LHCN-M2 (cell line): ENCODE data around the genes CKLF and CIAO2B.

DNA sequence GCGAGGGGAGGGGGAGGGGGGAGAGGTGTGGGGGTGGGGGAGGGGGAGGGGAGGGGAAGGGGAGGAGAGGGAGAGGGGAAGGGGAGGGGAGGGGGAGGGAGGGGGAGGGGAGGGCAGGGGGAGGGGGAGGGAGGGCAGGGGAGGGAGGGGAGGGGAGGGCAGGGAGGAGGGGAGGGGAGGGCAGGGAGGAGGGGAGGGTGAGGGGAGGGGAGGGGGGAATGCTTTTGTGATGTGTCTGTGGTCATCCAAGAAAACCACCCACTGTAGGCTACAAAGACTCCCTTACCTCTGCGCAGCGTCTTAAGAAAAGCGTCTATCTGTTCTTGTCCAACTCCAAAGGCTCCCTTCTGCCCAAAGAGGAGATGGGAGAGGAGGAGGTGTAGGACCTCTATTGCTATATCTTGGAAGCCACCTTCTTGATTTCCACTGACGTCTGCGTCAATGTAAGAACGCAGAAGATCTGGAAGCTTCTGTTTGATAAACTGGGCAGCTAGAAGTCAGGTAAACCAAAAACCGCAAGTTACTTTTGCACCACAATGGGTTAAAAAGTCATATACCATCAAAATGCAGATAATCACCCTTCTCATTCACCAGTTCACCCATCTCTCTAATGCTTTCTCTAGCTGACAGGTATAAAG, 43.2 kb downstream of the CNOT1 start:
- RAMPAGE, long total RNA = no peak

DNA sequence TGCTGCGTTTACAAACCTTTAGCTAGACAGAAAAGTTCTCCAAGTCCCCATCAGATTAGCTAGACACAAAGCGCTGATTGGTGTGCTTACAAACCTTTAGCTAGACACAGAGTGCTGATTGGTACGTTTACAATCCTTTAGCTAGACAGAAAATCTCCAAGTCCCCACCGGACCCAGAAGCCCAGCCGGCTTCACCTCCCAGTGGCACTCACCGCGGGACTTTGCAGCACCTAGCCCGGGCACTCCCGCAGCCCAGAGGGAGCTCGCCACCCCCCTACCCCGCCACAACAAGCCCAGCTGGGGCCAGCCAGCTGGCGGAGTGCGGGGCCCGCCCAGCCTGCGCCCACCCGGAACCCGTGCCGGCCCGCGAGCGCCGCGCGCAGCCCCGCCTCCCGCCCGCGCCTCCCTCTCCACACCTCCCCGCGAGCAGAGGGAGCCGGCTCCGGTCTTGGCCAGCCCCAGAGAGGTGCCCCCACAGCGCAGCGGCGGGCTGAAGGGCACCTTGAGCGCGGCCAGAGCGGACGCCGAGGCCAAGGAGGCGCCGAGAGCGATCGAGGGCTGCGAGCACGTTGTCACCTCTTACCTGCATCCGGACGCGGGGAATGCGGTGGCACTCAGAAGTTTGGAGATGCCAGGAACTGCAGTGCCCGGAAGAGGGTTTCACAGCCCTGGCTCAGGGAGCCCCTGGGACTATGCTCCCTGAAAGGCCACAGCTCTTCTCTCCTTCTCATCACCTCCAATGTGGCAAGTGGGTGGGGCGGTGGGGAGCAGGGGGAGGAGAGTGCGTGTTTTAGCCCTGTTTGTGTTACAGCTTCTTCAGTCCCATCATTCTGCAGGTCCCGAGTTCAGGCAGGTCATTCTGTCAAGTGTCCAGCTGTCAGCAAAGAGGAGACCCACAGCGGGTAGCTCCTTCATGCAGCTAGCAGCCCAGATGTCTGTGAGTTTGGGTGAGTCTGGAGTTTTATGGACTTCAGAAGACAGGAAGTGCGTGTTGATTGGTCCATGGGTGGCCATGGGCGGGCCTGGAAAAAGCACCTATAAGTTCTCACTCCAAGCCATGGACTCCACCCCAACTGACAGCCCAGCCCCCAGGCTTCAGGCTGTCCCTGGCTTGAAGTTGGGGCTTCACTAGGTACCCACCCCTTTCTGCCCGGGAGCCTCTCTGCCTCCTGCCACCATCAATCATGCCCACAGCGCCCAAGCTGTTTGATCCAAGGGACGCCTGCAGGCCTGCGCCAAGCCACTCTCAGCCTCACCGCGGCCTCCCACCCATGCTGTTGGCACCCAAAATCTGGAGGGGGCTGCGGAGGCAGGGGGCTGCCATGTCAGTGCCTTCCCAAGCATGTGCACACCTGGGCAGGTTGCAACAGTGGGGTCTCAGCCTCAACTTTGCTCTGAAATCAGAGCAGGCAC, 1504.2 kb downstream of the CDH11 start:
- RAMPAGE, long total RNA = no peak

GRCh38 chr16:64991586-64992167, 130.2 kb downstream of the CDH11 start:
- RAMPAGE, long total RNA = no peak

DNA sequence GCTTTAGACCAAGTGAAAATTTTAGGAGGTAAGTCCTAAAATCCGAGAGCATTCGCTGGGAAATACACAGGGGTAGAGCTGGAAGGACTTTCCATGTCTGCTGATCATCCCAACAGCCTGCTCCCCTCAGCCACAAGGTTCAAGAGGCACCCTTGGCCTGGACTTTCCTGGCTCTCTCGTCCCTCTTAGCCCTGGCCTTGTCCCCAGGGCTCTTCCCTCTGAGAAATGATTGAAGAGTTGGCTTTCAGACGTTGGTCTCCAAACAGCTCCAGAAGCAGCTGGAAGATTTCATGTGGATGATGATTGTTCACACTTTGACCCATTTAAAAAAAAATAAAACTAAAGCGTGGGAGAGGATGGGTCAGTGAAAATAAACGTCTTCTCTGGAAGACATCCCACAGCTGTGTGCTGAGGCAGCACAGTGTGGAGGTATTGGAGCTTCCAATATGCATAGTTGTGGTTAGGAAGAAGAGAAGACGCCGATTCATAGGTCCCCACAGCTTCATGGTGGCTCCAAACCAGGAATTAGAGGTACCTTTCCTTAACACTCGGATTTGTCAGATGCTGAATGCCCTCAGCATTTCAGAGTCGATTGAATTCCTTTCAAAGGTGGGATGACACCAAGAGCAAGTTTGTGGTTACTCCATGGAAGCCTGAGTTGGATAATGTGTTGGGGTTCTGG, 54.8 kb upstream of the CDH11 start:
- RAMPAGE, long total RNA = no peak

GRCh38 chr16:65658309-65658676, 536.4 kb upstream of the CDH11 start:
- RAMPAGE, long total RNA = no peak

- RAMPAGE, long total RNA = no peak
These were observed 421.1 kb upstream of the CDH5 start for GRCh38 chr16:65945385-65945737.

DNA sequence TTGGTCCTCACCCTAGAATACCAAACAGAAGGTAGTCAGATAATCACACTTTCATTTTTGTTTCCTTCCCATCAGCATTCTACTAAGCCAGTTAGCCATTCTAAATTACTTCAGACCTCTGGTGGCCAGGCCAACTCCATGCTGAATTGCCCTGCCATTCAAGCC, 420.9 kb upstream of the CDH5 start:
- RAMPAGE, long total RNA = no peak

- RAMPAGE, long total RNA = no peak
These were observed 100.0 kb upstream of the CDH5 start for GRCh38 chr16:66266418-66266966.

- RAMPAGE, long total RNA = no peak
These were observed 7.5 kb upstream of the CDH5 start for GRCh38 chr16:66358865-66359617.

DNA sequence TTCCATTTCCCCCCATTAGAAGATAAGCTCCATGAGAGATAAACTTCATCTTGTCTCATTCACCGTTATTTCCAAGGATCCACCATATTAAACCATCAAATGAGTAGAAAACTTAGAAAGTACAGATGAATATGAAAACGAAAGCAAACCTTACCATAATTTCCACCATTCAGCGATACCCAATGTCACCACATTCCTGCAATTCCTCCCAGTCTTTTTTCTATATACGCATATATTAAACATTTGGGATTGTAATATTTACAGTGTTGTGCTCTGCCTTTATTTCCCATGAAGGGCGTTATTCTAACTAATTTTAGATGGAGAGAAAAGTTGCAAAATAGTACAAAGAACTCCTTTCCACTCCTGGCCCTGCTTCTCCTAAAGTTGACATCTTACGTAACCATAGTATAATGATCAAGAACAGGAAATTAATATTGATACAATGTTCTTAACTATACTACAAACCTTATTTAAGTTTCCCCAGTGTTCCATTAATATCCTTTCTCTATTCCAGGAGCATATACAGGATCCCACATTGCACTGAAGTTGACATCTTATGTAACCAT, 46.4 kb downstream of the TK2 start:
- RAMPAGE, long total RNA = no peak

- RAMPAGE, long total RNA = no peak
These were observed 13.1 kb downstream of the TK2 start for GRCh38 chr16:66536777-66537231.

- RAMPAGE, long total RNA = start-site peak on the plus strand at chr16:66552587-66552629, 241 reads
These were observed at the start of gene CKLF for GRCh38 chr16:66552226-66553169. Gene CKLF (plus strand): TSS chr16:66552576.

GRCh38 chr16:66580221-66580930, 1.1 kb downstream of the CMTM2 start:
- RAMPAGE, long total RNA = no peak

DNA sequence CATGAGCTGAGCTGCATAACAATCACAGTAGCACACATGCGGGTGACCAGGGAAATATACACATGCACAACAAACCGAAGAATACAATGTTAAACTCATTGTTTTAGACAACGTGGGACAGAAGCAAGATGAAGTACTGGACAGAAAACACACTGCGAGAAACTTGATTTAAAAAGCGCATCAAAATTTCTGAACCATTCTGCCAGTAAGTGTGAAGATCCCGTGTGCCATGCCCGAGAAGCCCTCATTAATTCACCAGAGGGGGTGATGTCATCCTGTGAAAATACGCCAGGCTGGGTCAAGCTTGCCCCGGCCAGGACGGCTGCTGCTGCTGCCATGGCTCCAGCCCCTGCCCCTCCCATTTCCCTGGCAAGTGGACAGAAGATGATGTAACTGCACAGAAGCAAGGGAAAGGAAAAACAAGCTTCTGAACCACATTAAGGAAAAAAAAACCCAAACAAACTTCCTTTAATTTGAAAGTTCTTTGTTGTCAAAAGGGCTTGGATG, 10.0 kb downstream of the DYNC1LI2 start:
- RAMPAGE, long total RNA = no peak

- RAMPAGE, long total RNA = no peak
These were observed 1.3 kb upstream of the CDH16 start for GRCh38 chr16:66919886-66920395.

GRCh38 chr16:66933816-66934600, at the start of gene CIAO2B:
Gene CIAO2B (minus strand): TSS chr16:66934402.
- RAMPAGE, long total RNA = start-site peak on the minus strand at chr16:66934379-66934410, 280 reads

GRCh38 chr16:66946580-66946898, 11.2 kb downstream of the CES2 start:
- RAMPAGE, long total RNA = no peak

- RAMPAGE, long total RNA = no peak
These were observed 12.0 kb downstream of the CES2 start for GRCh38 chr16:66947240-66947727.

GRCh38 chr16:67153616-67154173, 2.9 kb upstream of the B3GNT9 start:
- RAMPAGE, long total RNA = no peak

GRCh38 chr16:67163485-67164353, 826 bp upstream of the HSF4 start:
- RAMPAGE, long total RNA = no peak